A673 (cell line): Measurements from ENCODE around the gene RTRAF.

DNA sequence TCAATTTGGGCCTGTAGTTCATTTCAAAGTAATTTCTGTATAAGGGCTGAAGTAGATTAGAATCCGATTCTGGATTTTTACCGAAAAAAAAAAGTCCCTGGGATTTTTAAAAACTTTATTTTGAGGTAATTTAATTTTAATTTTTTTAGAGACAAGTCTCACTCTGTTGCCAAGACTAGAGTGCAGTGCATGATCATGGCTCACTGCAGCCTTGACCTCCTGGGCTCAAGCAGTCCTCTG, 18.2 kb downstream of the FRMD6 start:
- PRO-cap = no peak

DNA sequence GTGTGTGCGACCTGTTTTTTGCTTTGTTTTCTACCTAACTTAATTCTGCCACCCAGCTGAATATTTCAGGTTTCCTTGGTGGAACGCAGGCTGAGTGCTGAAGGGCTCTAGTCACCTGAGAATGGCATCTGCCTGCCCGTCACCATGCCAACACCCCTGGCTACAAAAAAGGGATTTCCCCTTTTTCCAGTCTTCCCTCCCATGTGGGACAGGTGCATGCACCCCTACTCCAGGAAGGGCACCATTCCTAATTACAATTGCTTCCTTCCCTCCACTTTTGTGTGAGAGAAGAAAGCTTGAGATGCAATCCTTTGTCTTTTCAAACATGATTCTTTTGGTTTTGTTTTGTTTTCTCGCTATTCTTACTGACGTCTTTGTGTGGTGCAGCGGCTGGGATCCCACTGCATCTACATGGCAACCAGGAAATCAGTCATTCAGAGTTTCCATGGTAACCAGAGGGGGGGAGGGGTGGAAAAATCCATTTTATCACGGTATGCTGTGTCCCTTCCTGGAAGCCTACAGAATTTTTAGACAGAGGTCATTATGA, 13.8 kb upstream of the GNG2 start:
- PRO-cap = no peak

- PRO-cap = no peak
These were observed 5.3 kb upstream of the GNG2 start for GRCh38 chr14:51855095-51855454.

DNA sequence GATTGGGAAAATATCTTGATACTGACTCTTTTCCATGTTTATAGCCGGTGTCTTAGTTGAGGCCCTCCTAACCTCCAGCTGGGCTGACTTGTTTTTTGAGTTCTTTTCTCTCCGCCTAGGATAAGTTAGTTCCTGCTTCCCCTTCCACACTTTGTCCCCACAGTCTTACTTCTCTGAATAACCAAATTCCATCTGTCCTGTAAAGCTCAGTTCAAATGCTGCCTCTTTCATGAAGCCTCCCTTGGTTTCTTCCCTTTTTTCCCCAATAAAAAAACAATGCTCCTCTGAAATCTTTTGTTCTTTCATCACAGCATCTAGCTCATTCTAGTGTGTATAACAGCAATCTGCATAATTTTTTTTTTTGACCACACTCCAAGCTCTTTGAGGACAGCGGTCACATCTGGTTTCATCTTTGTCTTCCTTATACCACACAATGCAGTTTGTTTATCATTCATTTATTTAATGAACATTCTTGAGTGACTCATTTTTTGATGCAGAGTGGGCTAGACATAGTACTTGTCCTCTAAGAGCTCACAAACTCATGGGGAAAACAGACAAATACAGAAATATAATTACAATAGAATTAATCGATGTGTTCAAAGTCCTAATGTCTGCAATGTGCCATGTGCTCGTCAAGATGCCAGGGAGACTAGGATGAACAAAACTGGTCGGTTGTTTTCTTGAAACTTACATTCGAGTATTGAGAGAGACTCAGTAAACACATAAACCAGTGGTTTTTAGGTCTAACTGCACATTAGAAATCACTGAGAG, 7.3 kb downstream of the GNG2 start:
- PRO-cap = no peak

DNA sequence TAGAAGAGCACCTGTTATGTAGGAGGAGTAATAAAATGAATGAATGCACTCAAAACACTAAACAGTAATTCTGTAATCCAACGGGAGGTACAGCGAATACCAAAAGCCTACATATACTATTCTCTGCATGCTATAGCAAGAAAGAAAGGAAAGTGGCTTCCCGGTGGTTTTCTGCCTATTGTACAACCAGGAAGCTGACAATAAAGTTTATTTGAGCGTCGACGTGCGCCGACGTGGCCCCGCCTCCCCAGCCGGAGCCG, 221 bp upstream of the RTRAF start:
- PRO-cap = bidirectional peak, plus-strand start outside the sequence, minus-strand start at position 182 of the sequence

DNA sequence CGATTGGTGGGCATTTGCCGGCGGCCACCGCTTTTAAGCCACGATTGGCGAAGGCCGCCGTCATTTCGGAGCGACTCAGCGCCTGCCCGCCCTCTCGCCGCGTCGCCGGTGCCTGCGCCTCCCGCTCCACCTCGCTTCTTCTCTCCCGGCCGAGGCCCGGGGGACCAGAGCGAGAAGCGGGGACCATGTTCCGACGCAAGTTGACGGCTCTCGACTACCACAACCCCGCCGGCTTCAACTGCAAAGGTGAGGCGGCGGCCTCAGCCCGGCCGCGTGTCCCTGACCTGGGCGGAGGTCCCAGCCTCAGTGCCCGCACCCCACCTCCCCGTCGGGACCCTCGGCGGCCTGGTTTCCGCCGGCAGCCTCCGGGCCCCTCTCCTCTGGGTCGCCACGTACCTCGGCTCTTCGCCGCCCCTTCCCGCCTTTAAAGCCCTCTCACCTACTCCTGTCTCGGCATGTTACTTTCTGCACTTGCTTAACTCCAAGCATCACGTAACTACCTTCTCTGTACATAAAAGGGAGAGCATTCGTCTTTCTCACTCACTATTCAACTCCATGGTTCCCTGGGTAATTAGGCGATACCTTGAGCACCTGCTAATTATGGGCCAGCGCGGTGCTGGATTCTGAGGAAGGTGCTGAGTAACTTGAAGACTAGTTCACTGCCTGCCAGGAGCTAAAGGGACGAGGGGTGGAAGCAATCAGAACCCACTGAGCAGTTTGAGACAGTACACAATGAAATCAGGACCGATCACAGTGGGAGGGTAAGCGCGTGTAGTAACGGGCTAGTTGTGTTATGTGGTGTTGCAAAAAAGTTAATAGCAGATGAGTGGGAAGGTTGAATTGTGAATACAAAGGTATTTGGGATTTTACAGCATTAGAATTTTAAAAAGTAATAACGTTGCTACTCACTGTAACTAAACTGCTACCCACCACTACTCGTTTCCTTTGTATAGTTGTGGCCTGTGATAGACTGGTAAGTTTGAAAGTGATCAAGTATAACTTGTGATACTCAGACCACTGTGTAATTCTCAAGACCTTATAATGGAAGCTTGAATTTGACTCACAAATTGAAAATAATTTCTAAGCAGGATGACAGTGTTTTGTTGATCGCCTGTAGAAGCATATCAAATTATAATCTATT, at the start of gene RTRAF:
Gene RTRAF, plus strand, starts transcription at position 92 of the 1,141 bp plus-strand sequence.
- PRO-cap = bidirectional peak, plus-strand start at position 64 of the sequence, minus-strand start outside the sequence; unidirectional peak, plus-strand start at position 361 of the sequence

GRCh38 chr14:52220739-52221447, 46.6 kb upstream of the PTGDR start:
- PRO-cap = no peak

DNA sequence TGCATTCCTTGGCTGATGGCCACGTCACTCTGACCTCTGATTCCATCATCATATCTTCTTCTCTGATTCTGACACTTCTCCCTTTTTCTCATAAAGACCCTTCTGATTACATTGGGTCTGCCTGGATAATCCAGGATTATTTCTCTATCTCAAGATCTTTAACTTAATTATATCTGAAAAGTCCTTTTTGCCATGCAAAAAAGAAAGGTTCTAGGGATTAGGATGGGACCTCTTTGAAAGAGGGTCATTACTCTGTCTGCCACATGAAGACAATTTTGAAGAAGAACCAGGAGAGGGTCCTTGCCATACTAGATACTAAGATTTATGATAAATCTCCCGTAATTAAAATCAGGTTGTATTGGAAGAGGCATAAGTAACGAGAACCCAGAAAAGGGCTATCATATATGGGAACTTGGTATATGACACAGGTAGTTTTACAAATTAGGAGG, 31.1 kb downstream of the PTGER2 start:
- PRO-cap = no peak

- PRO-cap = unidirectional peak, minus-strand start at chr14:52553961
These were observed 1.1 kb downstream of the GPR137C start for GRCh38 chr14:52553810-52554160.

- PRO-cap = unidirectional peak, plus-strand start at chr14:52695249
These were observed 315 bp downstream of the ERO1A start for GRCh38 chr14:52695012-52695473.

DNA sequence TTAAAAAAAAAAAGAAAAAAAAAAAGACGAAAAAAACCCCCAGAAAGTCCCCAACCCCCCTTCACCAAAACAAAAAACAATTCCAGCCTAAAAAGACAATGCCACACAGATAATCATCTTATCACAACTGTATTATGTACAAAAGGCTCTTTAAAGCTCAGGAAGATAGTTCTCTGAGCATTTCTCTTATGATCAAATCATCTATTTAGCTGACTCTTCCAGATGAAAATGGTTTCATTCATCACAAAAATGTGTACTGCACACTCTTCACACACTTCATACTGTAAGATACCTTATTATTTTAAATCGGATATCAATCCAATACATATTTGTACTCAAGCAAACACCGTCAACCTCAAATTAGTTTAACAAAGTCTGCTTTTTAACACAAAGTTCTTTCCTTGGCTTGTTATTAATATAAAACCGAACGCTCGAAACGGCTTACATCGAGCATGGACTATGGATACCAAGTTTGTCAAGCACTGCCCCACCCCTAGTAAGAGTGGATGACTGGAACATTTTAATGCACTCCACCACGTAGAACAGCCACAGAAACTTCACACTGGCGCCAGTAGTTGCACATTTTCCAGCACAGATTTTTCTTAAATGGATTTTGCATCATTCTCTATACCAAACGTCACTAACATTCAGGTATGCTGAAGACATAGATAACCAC, 1.3 kb downstream of the FERMT2 start:
- PRO-cap = no peak

DNA sequence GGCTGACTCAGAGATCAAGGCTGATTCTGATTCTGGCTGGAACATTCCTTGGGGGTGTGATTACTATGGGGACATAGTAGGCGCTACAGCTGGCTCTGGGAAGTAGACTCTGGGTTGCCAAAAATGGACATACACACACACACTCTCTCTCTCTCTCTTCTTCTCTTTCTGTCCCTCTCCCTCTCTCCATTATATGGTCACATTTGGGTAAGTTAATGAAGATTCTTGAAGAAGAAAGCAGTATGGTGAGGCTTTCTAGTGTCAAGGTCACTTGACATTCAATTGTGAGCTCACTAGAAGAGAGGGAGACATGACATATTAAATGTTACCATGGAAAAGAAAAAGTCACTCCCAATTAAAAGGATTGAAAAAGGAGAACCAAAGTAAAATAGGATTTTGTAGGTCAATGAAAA, 174.7 kb upstream of the DDHD1 start:
- PRO-cap = no peak

DNA sequence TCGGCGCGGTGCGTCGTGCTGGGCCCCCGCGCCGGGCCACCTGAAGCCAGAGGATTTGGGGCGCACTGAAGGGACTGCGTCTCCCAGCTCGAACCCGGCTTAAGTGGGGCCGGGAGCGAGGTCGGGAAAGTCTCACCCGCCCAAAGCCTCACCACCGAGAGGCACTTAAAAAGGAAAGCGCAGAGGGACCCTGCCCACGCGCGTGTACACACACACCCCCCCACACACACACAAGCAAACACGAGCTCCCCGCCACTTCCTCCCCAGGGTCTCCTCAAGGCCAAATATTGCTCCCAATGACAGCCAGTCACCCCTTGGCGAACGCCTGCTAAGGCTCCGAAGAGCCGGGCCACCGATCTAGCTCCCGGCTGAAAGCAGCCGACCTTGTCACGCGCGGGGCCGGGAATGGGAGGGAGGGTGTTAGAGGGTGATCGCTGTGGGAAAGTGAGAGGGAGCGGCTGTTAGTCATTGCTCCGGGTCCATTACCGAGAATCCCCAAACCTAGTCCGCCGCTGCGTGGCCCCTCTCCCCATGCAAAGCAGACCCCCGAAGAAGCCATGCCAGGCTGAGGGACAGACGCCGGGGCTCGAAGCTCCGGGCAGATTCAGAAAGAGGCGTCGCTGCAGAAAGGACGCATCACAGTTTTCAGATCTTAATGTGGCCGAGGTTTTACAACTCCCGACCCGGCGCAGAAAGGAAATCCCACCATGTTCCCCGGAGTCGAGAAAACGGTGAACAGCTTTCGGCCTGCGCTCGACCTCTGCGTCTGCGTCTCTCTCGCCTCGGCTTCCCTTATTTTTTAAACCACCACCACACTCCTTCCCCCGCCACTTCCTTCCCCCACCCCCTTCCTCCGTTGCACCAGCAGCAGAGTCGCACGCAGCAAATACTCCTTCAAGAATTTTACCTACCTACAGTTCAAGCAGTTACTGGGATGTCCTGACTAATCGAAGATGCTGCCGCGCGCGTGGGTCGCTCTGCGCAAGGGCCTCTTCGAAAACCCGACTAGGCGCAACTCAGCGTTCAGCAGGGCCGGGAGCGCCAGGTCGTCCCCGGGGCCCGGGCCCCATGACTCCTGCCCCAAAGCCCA, 2.6 kb downstream of the BMP4 start:
- PRO-cap = no peak

GRCh38 chr14:54253559-54254049, 143.2 kb upstream of the CDKN3 start:
- PRO-cap = no peak

DNA sequence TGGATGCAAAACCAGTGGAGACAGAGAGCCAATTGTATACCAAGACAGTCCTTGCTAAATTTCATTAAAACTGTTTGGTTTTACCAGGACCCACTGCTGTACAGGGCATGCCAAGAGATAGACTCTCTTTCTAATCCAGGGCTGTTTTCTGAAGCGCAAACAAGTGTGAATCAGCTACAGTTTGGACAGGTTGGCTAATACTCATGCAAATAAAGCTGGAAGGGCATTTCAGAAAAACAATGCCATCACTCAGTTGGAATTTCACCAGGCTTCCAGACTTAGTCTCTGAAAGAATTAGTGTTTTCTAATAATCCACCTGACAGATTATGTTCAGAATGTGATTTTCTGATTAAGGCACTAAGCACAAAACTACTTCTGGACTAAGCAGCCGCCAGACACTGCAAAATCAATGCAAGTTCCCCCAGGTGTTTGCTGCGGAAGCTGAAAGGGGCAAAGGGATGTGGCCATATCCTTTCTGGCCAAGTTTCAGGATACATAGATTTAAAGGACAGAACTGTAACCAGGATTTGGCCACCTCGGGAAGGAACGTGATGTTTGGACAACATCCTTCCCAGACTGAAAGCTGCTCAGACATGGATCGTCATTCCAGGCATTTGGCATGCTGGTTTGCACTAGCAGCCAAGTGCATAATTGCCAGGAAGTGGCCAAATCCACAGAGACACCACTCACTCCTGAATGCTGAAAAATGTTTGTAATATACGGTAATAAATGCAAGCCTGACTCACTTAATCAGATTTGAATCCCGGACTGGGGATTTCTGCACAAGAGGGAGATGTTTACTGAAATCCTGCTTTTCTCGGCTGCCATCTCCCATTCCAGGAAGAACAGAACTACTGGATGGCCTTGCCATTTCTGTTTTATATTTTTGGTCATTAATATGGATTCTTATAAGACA, 32.0 kb upstream of the CDKN3 start:
- PRO-cap = no peak

- PRO-cap = bidirectional peak, plus-strand start at chr14:54627851, minus-strand start at chr14:54627709
These were observed 61.0 kb downstream of the SAMD4A start for GRCh38 chr14:54627551-54628624.

DNA sequence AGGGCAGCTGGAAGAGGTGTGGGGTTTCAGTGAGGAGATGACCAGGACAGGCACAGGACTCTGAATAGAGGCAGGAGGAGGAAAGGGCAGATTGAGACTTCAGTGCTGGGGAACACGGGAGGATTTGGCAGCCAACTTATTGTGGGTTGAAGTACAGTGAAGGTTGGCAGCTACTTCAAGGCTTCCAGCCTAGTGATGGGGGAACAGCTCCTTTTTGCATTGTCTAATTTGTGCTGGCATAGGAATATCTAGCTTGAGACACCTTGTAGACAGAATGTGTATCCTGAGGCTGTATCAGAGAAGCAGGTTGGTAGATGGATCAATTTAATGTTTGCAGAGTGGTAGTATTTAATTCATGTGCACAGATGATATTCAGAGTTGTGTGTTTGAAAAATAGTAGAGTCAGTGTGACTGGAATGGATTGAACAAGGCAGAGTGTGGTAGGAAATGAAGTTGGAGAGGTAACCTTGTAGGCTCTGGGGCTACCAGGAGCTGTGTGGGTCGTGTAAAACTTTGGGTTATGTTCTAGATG, 81.4 kb downstream of the SAMD4A start:
- PRO-cap = no peak

DNA sequence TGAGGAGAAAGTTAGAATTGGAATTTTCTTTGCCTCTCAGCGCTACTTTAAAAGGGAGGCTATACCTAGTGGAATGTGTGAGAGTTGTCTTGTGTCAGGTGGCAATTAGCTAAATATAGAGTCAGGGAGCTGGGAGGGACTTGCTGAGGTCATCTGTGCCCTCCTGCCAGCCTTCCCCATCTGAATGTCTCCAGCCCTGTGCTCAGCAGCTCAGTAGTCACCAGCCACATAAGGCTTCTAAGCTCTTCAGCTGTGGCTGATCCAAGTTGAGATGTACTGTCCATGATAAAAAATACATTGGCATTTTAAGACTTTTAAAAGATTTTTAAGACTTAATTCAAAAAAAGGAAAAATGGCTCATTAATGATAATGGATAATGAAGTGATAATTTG, 132.3 kb downstream of the SAMD4A start:
- PRO-cap = no peak

GRCh38 chr14:54784725-54785104, 117.9 kb downstream of the GCH1 start:
- PRO-cap = no peak

GRCh38 chr14:54837887-54838426, 64.7 kb downstream of the GCH1 start:
- PRO-cap = no peak